HGPS cell (cell line): ENCODE data around the gene CABP4.

GRCh38 chr11:67369549-67370778 is 3.4 kb downstream of the CLCF1 start:
- RRBS = 18% methylated on average over 9 of the region's 30 CpGs

- RRBS = no CpG with 5 or more reads among the region's 16 CpGs
These were observed 6.1 kb upstream of the CLCF1 start for GRCh38 chr11:67379400-67379958.

DNA sequence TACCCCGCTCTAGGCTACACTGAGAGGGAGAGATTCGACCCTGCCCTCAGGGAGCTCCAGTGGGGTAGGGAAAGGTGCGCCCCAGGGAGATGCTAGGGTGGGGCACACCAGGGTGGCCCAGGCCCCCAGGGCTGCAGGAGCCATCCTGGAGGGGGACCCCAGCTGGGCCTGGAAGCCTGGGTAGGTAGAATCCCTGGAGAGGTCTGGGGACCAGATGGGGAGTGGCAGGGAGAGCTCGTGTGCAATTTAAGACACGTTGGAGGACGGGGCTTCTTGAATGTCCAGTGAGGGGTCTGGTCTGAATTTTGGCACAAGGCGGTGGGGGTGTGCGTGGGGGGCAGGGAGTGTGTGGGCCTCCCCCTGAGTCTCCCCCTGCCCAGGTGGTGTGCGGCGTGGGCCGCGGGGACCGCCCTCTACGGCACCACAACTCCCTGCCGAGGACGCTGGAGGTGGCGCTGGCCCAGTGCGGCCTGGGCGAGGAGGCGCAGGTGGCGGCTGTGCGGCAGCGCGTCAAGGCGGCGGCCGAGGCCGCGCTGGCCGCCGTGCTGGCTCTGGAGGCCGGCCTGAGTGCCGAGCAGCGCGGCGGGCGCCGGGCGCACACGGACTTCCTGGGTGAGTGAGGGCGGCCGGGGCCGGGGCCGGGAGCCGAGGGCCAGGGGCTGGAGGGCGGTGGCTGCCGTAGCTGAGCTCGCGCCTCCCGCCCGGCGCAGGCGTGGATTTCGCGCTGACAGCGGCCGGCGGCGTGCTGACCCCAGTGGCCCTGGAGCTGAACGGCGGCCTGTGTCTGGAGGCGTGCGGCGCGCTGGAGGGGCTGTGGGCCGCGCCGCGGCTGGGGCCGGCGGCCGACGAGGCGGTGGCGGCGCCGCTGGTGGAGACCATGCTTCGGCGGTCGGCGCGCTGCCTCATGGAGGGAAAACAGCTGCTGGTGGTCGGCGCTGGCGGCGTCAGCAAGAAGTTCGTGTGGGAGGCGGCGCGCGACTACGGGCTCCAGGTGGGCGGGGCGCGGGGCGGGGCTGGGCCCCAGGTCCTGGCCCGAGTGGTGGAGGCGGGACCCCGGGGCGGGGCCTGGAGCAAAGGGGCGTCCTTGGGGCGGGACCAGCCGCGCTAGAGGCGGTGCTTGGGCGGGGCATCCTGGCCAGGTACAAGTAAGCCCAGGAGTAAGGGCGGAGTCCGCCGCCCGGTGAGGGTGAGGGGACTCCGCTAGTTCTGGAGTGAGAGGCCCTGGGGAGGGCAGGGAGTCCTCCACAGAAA is 5.2 kb downstream of the CARNS1 start:
- RRBS = 4% methylated on average over 13 of the region's 111 CpGs

GRCh38 chr11:67455020-67455476 is at the start of gene CABP4:
Gene CABP4, plus strand, starts transcription at chr11:67455354.
- RRBS = no CpG with 5 or more reads among the region's 4 CpGs

- RRBS = no CpG with 5 or more reads among the region's 11 CpGs
These were observed 6.1 kb upstream of the AIP start for GRCh38 chr11:67476647-67477111.

DNA sequence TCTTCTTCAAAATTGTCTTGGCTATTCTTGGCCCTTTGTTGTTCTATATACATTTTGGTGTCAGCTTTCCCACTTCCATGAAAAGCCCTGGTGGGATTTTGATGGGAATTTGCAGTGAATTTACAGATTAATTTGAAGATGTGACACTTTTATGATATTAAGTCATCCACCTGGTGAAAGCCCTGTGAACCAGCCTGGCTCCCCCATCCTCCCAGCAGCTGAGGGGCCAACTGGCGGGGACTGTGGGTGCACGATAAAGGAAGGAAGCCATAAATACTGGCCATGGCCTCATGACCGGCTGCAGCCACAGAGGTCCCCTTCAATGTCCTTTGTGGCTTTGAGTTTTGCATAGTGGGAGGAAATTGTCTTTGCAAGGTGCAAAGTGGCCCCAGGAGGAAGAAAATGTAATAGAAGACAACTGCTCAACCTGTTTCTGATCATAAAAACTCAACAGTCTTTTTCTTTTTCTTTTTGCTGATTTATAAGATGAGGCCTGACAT is 6.4 kb upstream of the NDUFV1 start:
- RRBS = no CpG with 5 or more reads among the region's 3 CpGs

DNA sequence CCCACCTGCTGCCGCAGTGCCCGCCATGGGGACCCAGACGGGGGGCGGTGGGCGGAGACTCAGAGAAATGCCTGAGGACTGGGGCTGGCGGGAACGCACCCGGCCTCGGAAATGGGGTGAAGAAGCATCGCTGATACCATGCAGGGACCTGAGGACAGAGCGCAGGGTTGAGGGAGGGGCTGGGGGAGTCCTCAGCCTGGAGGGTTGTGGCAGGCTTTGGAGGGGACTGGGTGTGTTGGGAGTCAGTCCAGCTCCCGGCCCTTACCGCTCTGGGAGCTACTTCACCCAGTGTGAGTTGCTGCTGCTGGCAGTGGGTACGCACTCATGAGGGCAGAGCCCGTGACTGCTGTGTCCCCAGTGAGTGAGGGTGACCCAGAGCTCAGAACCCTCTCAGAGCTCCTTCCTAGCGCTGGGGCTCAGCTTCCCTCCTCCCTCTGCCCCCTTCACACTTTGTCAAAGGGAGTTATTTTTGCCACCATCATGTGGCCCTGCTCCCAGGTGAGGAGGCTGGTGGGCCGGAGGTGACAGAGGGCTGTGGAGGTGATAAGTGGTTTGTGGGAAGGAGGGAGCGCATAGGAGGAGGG is 9.6 kb downstream of the NDUFV1 start:
- RRBS = 6% methylated on average over 5 of the region's 18 CpGs

GRCh38 chr11:67633501-67634010 is 3.8 kb upstream of the NUDT8 start:
- RRBS = 94% methylated on average over 2 of the region's 20 CpGs

- RRBS = no CpG with 5 or more reads among the region's 8 CpGs
These were observed 53.8 kb upstream of the ALDH3B2 start for GRCh38 chr11:67728080-67728756.

DNA sequence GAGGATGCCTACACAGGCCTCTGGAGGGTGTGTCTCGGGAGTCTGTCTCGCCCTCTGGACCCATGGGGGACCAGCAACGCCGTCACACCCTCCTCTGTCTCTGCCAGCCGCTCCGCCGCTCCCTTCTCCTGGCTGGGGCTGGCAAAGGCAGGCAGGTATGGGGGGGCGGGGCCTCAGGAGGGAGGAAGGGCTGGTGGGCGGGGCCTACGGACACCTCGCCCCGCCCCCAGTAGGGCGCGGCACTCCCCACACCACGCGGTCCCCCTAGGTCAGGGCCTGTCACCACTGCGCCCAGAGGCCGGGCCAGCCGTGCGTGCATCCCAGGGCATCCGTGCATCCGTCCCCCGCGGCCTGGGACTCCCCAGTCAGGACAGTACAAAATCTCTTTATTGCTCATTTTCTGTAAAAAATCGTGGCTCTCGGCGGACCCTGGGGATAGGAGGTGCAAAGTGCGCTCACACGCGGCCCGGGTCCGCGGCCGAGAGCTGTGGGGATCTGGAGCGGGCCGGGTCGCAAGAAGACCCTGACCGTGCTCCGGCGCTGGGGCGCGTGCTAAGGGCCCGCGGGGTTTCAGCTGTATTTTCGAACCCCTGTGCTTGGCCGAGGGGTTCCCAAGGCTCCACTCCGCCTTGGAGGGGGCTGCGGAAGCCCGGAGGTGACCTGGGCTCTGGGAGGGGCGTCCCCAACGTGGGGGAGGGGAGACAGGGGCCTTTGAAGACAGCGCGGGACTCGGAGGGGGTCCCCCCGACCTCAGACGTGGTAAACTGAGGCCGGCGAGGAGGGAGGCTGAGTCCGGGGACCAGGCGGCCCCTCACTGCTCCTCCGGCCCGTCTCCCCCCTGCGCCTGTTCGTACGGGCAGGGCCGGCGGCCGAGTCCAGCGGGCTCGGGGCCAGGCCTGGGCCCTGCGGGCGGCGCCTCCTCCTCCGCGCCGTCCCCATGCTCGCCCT is 12.9 kb downstream of the UNC93B1 start:
- RRBS = 19% methylated on average over 5 of the region's 77 CpGs

DNA sequence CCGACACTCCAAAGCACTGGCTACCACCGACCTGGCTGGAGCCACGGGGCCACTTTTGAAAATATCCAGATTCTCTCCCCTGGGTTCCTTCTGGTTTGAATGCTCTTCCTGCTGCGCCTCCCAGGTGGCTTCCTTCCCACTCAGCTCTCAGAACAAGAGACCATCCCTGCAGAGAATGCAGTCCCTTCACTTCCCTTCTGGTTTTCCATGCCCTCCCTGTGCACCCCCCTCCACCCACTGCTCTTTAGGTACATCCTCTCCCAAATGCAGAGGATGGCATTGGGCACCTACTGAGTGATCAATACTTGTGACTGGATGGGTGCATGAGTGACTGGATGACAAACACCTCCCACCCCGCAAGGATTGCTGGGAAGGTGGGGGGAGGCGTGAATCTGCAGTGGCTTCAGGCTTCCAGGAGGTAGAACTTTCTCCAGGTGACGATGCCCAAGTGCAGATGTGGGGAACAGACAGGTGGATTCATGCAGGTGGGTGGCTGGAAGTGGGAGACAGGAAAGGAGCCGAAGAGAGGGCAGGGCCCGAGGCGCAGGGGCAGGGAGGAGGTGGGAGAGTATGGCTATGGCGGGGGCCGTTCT is 975 bp upstream of the UNC93B1 start:
- RRBS = no CpG with 5 or more reads among the region's 12 CpGs

- RRBS = 83% methylated on average over 5 of the region's 30 CpGs
These were observed 8.0 kb downstream of the ALDH3B1 start for GRCh38 chr11:68017794-68018769.

DNA sequence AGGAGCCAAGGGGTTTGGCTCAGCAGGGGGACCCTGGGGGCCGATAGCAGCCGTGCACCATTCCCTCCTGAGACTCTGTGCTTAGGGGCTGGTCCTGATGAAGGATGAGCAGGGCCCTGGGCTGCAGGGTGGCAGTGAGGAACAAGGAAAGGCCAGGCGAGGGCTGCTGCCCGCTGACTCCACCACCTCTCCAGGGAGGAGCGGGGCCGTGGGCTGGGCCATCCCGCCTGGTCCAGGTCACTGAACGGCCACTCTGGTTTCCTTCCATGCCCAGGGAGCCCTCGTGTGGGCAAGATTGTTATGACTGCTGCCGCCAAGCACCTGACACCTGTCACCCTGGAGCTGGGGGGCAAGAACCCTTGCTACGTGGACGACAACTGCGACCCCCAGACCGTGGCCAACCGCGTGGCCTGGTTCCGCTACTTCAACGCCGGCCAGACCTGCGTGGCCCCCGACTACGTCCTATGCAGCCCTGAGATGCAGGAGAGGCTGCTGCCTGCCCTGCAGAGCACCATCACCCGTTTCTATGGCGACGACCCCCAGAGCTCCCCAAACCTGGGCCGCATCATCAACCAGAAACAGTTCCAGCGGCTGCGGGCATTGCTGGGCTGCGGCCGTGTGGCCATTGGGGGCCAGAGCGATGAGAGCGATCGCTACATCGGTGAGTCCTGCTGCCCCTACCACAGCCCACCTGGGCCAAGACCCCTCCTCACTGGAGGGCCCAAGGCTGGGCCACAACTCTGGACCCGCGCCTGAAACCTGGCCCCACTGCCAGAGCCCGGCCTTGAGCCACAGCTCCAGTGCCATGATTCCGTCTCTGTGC is 9.1 kb upstream of the NDUFS8 start:
- RRBS = no CpG with 5 or more reads among the region's 38 CpGs

- RRBS = no CpG with 5 or more reads among the region's 8 CpGs
These were observed 863 bp downstream of the TCIRG1 start for GRCh38 chr11:68039673-68040102.

DNA sequence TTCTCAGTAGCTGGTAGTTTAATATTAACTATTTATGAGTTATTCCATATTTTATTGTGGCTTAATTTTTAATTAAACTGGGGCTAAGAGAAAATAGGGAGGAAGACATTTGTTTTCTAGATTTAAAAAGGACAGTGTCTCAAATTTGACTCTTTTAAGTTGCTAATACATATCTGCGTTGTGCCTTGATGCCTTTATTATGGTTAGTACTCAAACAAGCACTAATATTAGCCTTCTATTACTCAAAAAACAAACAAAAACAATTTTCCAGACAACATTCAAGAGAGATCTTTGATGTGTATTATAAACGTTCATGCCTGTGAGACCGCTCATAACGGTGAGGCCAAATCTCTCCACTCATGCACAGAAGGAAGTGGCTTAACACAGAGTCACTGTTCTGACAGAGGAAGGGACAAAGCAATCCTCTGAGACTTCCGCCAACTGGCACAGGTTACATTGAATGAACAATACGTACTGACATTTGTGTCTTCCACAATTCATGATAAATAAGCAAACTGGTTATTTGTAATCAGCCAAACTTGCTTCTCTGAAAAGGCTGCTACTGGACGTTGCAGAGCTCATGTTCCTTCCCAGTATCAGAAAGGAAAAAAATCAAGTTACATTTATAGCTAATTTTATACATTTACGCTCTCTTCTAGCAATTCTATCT is 30.5 kb downstream of the CHKA start:
- RRBS = no CpG with 5 or more reads among the region's 8 CpGs

DNA sequence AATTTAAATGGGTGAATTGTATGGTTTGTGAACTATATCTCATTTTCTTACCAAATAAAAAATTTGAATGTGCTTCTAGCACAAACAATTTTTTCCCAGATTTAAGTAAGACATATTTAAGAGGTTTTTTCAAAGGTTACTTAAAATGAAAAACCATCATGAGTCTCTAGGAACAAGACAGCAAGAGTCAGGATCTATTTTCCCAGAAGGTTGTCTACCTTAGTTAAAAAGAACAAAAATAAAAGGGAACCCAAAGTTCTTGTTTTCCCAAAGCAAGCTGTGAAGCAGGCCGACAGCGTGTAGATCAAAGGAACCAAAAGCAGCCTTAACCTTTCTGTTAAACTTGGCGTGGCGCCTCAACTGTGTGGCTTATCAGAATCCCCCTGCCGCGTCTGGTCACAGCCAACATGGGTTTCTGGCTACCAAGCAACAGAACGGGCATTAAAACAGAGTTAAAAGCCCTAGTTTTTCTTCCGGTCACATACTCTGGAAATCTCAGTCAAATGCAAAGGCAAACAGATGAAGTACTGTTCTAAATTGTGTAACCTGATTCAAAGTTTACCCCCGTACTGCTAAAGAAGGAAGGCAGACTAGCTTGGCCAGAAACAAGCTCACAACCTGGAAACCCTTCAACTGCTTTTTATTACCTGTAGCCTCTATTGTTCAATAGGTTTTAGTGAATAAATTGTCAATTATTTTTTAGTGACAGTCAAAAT is 21.7 kb downstream of the CHKA start:
- RRBS = no CpG with 5 or more reads among the region's 9 CpGs

- RRBS = no CpG with 5 or more reads among the region's 11 CpGs
These were observed 3.2 kb downstream of the LRP5 start for GRCh38 chr11:68315503-68316012.

- RRBS = 48% methylated on average over 4 of the region's 22 CpGs
These were observed 30.2 kb downstream of the LRP5 start for GRCh38 chr11:68342317-68343352.

DNA sequence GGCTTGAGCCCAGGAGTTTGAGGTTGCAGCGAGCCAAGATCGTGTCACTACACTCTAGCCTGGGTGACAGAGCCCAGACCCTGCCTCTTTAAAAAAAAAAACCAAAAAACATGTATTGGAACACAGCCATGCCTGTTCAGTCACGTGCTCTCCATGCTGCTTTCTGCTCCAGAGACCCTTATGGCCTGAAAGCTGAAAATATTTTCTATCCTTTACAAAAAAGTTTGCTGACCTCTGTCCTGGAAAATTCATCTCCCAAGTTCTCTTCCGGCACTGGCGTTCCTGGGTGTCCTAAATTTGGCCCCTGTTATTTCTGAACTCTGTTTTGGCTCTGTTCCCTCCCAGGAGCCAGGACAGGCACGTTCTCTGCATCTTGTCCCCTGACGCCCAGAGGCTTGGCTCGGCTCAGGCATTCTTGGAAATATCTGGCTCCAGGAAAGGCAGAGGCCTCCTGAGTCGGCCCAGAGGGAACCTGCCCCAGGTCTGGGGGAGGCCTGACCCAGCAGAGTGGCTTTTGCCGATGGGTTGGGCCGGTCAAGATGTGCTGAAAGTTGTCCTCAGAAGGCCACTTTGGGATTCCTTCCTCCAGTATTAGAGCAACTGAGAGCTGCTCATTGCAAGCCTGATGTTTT is 61.2 kb upstream of the PPP6R3 start:
- RRBS = 20% methylated on average over 1 of the region's 11 CpGs